ENCODE measurements around the gene EXOSC2.

DNA sequence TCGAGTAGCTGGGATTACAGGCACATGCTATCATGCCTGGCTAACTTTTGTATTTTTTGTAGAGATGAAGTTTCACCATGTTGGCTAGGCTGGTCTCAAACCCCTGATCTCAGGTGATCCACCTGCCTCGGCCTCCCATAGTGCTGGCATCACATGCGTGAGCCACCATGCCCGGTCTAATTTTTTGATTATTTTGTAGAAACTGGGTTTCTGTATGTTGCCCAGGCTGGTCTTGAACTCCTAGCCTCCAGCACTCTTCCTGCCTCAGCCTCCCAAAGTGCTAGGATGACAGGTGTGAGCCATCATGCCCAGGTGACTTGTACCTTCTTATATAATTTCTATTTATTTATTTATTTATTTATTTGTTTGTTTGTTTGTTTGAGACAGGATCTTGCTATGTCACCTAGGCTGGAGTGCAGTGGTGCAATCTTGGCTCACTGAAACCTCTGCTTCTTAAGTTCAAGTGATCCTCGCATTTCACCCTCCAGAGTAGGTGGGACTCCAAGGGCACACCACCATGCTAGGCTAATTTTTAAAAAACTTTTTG is 91.8 kb downstream of the FNBP1 start:
- RRBS: no CpG with 5 or more reads among the region's 5 CpGs

- RRBS: no CpG with 5 or more reads among the region's 2 CpGs
These were observed 81.1 kb downstream of the FNBP1 start for GRCh38 chr9:129961919-129962213.

DNA sequence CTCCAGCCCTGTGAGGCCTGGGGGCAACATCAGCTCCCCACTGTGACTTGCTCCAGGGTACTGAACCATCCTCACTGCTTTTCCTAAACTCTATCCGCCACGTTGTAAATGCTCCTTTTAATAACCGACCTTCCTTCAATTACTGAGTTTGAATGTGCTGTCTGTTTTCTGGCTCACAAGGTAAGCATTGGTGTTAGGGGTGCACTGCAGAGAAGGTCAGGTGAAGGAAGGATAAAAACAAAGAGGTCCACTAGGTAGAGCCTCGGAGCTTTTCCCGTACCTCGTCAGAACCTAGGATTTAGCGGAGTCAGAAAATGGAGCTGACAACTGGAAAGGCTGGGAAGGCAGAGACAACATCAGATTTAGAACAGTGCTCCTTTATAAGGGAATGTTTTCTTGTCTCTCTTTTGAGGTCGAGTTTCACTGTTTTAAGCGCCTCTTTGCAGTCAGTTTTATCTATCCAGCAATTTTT is 80.7 kb downstream of the FNBP1 start:
- RRBS: no CpG with 5 or more reads among the region's 9 CpGs

DNA sequence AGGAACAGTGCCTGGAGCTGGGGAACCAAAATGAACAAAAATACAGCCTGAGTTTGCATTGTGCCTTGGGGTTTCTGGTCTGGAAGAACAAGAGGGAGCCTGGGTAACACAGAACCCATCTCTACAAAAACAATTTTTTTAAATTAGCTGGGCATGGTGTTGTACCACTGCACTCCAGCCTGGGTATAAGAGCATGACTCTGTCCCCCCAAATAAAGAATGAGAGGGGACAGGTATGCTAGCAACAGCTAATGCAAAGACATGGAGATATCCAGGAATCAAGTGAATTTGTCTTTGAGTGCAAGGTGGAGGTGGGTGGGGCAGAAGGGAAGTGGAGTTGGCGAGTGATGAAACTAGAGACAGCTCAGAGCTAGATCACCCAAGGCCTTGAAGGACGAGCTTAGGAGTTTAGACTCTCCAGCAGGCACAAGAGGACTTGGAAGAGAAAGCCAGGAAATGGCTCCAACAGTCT is 47.5 kb downstream of the FNBP1 start:
- RRBS: no CpG with 5 or more reads among the region's 2 CpGs

GRCh38 chr9:129996813-129997205 is 46.2 kb downstream of the FNBP1 start:
- RRBS: no CpG with 5 or more reads among the region's 9 CpGs

DNA sequence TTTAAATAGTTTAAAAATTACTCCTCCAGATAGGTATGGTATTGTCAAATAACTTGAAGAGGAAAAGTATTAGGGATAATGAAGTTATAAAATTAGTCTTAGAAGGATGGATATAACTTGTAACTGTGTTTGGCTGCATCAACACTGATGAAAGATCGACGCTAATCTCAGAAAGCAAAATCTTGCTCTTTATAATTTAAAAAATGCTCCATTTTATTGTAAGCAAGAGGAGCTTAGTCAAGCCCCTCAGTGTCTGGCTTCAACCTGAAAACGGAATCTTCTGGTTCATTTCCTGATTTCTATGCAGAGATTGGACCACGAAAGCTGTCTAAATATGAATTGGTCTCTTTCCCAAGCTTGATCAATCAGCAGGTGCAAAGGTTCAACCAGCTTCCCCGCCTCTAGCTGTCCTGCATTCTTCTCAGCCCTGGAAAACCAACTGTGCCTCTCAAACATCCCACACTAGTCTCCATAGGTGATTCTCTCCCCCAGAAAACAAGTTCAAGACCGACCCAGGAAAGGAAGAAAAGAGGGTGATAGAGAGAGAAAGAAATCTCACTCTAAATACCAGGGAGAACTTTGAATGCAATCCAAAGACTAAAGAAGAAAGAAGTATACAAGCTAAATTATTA is 34.5 kb downstream of the FNBP1 start:
- RRBS: no CpG with 5 or more reads among the region's 6 CpGs

DNA sequence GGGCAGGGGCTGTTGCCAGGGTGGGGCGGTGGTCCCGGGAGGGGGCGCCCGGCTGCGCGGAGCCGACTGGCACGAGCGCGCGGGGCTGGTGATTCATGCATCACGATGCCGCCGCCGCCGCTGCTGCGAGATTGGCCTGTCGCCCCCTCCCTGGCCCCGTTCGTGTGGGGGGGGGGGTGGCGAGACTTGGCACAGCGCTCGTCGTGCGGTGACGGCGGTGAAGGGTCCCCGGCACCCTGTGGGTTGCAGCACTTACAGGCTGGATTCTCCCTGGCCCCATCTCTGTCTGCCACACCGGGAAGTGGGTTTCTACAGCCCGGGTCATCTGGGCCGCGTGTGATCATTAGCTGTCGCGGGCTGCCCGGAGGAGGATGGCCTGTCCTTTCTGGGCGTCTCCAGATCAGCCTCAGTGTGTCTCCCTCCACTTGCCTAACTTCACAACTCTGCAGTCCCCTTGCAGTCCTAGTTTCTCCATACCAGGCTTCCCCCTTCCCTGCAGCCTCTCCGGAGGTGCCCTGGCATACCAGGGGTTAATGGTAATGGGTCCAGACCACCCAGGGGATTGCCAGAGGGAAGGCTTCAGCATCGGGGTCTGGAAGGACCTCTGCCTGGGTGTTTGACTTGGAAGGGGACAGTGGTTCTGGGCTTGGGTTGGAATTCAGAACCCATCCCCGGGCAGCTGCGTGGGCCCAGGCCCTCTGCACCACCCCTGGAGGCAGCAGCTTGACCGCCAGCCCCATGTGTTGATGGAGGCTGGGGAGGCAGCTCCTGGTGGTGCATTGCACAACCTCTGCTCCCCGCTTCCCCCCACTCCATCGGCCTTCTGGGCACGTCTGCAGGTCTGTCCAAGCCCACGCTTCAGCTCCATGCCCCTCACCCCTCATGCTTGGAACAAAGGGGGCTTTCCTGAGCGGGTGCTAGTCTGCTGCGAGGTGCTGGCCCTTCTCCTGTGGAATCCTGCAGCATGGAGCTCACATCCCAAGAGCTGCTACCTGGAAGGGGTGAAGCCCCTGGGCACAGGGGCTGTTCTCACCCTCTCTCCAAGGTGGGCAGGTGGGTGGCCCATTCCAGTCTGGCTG is 1.2 kb downstream of the NCS1 start:
- RRBS: 7% methylated on average over 10 of the region's 47 CpGs

DNA sequence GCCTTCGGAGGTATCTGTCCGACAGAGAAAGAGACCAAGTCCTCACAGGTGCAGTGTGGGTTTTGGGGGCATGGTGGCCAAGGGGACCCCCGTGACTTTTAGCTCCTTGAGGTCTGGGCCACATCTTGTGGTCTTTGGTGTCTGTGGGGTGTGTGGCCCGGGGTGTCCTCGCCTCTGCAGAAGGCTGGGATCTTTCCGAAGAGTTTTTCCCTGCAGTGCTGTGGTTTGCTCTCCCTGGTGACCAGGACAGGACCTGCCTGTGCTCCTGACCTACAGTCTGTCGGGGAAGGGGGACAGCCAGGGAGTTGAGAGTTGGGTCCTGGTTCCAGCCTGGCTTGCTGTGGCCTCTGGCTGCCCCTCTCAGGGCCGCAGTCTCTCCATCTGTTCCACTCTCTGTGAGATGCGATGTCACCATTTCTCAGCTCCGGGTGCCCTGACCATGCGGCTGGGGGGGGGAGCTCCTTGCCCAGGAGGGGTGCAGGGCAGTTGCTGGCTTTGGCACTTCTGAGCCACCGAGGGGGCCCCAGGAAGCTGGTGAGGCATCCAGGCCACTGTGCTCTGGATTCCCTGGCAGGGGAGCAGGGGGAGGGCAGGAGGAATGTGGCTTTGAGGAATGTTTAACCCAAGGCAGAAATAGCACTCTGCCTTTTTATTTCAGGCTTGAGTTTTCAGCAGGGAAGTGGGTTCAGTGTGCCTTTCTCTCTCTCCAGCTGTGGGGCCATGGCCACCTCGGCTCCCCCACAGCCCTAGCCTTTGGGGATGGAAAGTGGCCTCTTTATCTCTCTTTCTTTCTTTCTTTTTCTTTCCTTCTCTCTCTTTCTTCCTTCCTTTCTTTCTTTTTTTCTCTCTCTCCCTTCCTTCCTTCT is 10.9 kb downstream of the NCS1 start:
- RRBS: no CpG with 5 or more reads among the region's 13 CpGs

DNA sequence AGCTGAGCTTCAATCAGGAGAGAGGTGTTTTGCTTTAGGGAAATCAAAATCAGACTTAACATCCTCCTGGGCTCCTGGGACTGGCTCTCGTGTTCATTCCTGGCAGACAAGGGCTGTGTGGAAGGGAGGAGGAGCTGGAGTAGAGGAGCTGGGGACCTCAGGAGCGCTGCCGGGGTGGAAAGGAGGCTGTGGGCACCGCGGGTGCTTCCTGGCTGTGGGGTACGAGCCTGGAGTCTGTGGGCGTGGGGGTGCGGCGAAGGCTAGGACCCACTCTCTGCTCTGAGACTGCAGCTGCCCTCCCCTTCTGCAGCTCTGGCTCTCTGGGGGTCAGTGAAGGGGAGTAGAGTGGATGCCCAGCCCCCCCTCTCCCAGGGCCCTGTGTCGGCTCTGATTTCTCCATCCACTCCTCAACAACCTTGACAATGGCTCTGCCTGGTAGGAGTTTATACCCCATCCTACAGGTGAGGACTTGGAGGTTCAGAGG is 22.0 kb downstream of the NCS1 start:
- RRBS: no CpG with 5 or more reads among the region's 10 CpGs

GRCh38 chr9:130343767-130343966 is 78.1 kb downstream of the HMCN2 start:
- RRBS: no CpG with 5 or more reads among the region's 5 CpGs

GRCh38 chr9:130432876-130433194 is 11.9 kb upstream of the ASS1 start:
- RRBS: no CpG with 5 or more reads among the region's 13 CpGs

- RRBS: 98% methylated on average over 8 of the region's 99 CpGs
These were observed 11.2 kb upstream of the ASS1 start for GRCh38 chr9:130433195-130434255.

DNA sequence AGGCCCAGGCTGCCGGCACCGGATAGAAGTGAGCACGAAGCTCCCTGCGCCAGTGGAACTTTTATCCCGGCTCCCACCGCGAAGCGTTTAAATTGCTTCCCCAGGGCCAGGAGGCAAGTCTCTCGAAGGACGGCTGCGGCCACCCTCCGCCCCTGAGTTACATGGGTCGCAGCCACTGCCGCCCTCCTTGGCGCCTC is 398 bp upstream of the ASS1 start:
- RRBS: 43% methylated on average over 5 of the region's 15 CpGs

DNA sequence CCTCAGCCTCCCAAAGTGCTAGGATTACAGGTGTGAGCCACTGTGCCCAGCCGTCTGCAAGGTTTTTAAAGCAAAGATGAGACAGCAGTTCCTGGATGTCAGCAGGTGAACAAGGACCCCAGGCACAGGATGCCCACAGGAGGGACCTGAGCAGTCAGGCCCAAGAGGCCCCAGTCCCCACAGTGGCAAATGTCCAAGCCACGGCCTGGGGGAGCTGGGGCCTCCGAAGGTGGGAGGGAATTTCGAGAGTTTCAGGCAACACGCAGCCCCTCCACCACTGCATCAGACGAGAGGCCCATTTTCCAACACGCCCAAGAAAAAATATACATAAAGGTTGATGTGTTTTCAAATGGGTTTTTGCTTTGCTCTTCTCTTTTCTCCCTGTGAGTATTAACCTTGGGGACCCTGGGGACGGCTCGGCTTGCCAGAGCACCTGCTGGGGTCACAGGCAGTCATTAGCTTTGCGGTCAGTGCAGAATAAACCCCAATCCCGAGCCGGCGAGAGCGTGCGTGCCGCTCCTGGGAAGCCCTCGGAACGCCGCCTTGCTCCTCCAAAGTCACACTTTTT is 31.3 kb downstream of the ASS1 start:
- RRBS: no CpG with 5 or more reads among the region's 19 CpGs

GRCh38 chr9:130611413-130612140 is 32.2 kb downstream of the FUBP3 start:
- RRBS: no CpG with 5 or more reads among the region's 6 CpGs

DNA sequence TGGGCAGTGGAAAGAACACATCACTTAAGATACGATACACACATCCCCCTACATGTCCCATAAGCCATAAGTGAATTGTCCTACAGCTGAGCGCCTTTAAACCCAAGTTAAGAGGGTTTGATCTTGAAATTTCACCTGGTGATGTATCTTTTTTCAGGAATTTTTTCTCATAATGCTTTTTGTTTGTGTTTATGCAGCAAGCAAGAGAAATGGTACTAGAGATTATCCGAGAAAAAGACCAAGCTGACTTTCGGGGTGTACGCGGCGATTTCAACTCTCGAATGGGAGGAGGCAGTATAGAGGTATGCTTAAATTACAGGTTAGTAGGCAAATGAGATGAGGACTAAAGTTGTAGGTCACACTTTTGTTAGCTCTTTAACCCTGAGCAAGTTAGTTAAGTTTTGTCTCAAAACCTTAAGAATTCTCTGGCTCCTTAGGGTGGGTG is 40.8 kb downstream of the FUBP3 start:
- RRBS: no CpG with 5 or more reads among the region's 8 CpGs

GRCh38 chr9:130693205-130694200 is at the start of gene EXOSC2:
EXOSC2 (plus strand) TSS chr9:130693780.
- RRBS: no CpG with 5 or more reads among the region's 47 CpGs

DNA sequence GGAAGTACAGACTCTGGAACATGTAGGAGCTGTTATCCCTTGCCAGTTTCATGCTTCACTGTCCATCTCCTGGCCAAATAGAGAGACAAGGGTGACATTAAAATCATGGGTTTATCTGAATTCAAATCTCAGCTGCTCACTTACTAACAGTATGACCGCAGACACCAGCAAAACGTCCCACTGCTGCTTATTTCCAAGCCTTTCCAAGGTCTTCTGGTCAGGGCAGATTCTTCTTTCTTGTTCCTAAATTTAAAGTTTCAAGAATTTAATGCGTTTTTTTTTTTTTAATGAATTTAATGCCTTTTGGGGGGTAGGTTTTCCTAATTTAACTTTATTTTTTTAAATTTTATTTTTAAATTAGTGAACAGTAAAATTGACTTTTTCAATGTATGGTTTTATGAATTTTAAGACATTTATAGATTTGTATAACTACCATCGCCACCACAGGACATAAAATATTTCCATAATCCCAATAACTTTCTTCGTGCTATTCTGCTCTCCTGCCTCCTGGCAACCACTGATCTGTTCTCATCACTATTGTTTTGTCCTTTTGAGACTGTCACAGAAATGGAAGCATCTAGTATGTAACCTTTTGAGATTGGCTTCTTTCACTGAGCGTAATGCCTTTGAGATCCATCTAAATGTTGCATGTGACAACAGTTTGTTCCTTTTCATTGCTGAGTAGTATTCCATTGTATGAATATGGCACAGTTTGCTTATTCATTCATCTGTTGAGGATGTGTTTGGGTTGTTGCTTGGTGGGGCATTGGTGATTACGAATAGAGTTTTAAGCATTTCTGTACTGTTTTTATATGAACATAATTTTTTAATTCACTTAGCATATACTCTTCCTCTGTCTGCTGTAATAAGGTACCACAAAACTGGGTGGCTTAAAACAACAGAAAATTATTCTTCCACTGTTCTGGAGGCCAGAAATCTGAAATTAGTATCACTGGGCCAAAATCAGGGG is 52.7 kb downstream of the EXOSC2 start:
- RRBS: no CpG with 5 or more reads among the region's 7 CpGs

- RRBS: no CpG with 5 or more reads among the region's 8 CpGs
These were observed 36.0 kb upstream of the ABL1 start for GRCh38 chr9:130798872-130799554.

DNA sequence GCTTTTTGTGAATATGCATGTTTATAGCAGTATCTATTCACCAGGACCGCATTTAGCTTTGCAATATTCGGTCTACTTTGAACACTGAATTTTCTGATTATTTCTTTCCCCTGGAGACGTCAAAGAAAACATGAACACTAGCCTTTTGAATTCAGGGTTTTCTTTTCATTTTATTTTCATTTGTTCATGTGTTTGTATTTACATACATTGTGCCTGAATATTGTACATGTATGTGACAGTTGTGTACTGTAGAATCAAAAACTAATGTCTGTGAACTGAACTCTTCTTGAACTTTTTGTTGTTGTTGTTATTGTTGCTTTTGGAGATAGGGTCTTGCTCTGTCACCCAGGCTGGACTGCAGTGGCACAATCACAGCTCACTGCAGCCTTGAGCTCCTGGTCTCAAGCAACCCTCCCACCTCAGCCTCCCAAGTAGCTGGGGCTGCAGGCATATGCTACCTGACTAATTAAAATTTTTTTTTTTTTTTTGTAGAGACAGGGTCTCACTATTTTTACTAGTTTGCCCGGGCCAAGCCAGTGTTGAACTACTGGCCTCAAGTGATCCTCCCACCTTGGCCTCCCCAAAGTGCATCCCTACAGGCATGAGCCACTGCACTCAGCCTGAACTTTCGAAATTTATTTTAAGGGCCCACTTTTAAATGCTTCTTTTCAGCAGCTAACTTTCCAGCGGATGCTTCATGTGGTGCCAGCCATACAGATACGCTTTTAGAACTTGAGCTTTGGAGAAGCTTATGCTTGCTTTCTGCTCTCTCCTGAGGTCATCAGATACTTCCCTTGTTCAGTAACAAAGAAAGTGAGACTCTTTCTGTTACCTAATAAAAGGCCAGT is 3.8 kb downstream of the ABL1 start:
- RRBS: no CpG with 5 or more reads among the region's 7 CpGs

Measured in HCT116 (cell line).